ENCODE data around the gene ZNF366.

DNA sequence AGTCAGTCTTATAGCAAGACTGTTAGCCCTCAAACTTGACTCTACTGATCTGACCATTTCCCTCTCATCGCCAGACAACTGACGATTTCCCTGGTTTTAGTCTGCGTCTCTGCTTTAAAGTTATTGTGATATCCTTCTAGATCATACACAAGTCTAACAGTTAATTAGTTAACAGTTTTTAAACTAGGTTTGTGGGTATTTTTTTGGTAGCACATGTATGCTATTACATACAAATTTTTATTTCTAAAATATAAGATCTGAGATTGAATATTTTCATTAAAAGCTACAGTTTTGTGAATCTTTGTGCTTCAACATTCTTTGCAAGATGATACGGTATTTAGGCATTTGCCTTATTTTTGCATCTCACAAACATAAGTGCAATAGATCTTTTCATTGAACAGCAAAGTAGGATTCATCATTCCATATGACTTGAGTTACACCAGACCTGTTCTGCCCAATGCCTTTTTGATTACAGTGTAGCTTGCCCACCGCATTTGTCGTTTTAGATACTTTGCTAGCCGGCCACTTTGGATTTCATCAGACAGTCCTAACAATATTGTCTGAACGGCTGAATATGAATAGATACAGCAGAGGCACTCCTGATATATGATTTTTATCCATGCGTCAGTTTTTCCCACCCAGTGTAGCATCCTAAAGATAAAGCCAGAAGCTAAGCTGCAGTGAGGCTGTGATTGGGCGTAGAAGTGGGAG is 84.4 kb downstream of the PIK3R1 start:
- PRO-cap: no peak

DNA sequence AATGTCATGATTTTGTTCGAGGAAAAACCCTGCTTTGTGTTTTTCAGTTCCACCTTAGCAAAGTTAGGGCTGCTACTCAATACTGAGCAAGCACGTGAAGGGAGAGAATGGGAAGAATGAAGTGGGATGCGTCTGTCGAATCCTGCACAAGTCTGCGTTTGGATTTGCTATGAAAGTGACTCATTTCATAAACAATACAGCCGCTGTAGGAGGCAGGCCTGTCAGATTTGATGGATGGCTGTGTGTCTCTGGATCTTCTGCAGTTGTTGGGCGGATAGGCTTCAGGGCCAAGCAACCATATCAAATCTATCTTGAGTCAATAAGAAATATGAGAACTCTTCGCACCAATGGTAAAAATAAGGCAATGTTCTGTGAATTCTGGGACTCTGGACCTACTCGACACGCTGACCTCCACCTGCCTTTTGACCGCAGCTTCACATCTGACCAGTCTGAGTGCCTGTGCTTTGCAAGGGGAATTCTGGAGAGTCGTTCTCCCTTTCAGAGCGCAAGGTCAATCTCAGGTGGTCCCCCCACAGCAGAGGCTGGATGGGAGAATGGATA is 333.7 kb downstream of the PIK3R1 start:
- PRO-cap: no peak

DNA sequence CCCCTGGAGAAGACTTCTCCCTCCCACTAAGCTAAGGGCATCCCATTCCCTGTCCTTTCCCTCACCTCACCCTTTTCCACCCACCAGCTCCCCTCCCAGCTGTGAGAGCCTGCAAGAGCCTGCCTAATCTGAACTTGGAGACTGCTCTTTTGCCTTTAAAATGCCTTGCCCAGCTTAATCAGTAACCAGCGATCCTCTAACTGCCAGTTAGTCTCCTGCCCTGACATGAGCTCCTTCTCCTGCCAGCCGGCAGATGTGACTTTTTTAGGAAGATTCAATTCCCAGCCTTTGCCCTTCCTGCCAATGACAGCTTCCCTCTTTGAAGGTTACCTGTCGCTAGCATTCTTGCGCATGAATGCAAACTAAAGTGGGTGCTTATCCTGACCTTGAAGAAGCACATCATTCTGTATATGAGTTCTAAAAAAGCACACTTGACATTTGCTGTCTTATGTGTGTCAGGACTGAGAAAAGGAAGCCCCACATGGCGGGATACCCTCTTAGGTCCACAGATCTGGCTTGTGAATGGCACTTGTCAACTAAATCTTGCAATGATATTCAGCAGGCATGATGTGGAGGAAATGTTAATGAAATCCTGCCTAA is 411.3 kb upstream of the SLC30A5 start:
- PRO-cap: no peak

GRCh38 chr5:68953894-68954248 is 139.9 kb upstream of the SLC30A5 start:
- PRO-cap: no peak

- PRO-cap: no peak
Measured at GRCh38 chr5:69276439-69277195, 41.9 kb downstream of the CDK7 start.

DNA sequence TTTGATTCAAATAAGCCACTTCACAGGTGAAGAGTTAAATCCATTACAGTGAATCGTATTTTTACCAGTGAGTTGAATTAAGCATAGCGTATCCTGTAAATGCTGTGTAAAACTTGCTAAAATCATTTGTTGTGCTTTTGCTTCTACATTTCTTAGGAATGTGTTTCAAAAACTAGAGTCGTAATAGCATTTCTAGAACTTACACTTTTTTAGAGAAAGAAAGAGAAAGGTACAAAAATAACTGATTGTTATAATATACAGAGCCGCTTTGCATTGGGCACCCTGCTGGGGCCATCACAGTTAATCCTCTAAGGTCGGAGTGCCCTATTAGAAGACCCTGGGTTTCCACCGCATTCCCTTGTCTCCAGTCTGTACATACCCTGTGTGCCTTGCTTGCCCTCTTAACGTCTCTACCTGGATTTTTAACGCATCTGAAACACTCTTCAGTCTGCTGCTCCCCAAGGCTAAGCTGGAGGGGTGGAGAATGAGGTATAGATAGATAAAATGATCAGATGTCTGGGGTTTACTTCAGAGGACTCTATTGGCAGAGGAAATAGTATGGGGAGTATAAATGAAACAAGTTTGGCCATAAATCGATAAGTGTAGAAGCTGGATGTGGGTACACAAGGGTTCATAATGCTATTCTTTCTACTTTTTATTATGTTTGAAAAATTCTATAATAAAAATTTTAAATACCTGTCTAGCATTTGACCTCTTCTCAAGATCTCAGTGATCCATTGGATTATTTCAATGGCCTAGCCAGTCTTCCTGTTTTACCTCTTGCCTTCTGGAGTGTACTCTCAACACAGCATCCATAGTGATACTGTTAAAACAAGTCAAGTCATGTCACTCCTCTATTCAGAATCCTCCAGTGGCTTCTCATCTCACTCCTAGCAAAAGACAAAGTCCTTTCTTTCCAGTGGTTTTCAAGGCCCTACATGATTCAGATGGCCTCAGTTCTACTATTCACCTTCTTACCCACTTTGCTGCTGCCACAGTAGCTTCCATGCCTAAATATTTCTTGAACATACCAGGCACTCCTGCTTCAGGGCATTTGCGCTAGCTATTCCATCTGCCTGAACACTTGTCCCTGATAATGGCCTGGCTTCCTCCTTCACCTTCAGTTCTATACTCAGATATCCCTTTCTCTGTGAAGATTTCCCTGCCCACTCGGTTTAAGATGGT is 1.5 kb downstream of the MARVELD2 start:
- PRO-cap: no peak

- PRO-cap: no peak
Measured at GRCh38 chr5:69454341-69455270, 38.0 kb upstream of the OCLN start.

- PRO-cap: no peak
Measured at GRCh38 chr5:69502276-69503091, 9.9 kb downstream of the OCLN start.

- PRO-cap: no peak
Measured at GRCh38 chr5:71489311-71489725, 33.9 kb downstream of the BDP1 start.

DNA sequence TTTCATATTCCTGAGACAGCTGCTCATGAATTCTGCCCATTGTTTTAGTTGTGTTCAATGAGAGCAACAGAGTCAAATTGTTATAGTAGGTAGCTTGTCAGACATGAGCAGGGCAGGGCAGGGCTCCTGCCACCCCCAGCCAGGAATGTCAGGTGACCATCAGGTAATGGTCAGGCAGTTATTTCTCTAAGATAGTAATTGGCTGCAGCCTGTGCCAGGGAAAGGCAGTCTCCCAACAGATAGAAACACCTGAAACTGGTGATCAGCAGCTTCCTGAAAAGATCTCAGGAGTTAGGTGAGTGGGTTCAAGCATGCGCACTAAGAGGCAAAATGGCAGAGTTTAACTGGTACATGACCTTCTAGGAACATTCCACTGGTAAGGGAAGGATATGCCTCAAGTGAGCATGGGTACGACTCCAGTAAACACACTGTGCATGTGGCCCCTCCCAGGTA is 25.0 kb downstream of the CARTPT start:
- PRO-cap: no peak

- PRO-cap: no peak
Measured at GRCh38 chr5:71782851-71783432, 63.9 kb downstream of the CARTPT start.

GRCh38 chr5:71892024-71892269 is 172.9 kb downstream of the CARTPT start:
- PRO-cap: no peak

DNA sequence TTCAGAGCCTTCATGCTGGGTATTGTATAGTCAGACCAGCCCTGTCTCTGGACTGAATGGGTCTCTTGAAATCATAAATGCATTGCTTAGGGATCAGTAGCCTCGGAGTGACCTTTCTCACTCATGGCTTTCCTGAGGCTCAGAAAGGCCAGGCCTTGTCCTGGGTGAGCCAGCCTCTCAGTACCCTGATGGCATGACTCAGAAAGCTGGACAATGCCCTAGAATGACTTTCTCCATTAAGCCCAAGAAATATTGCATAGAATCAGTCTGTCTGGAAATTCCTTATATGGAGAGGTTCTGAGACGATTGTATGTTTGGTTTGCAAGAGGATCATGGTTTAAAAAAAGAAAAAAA is 34.1 kb downstream of the MAP1B start:
- PRO-cap: no peak

- PRO-cap: no peak
Measured at GRCh38 chr5:72238564-72239043, 81.4 kb downstream of the MRPS27 start.

GRCh38 chr5:72244658-72245140 is 75.3 kb downstream of the MRPS27 start:
- PRO-cap: no peak

DNA sequence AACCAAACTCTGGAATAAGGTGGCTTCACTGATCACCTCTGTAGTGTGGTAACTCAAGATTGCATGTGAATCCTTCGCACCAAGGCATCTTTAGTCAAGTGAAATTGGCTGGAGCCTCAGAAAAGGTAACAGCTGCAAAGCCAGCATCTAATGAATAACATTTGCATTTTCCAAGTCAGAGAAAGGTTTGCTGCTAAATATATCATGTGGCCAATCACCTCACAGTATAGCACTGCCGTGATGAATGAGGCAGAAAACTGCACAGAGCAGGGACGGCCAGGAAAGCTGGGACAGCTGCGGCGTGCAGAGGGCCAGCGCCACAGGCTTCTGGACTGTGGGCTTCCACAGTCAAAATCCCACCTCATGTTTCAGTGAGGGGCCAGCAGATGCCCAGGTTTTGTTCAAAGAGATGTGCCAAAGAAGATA is 18.5 kb downstream of the MRPS27 start:
- PRO-cap: bidirectional peak, plus-strand start at position 261 of the sequence, minus-strand start at position 68 of the sequence

DNA sequence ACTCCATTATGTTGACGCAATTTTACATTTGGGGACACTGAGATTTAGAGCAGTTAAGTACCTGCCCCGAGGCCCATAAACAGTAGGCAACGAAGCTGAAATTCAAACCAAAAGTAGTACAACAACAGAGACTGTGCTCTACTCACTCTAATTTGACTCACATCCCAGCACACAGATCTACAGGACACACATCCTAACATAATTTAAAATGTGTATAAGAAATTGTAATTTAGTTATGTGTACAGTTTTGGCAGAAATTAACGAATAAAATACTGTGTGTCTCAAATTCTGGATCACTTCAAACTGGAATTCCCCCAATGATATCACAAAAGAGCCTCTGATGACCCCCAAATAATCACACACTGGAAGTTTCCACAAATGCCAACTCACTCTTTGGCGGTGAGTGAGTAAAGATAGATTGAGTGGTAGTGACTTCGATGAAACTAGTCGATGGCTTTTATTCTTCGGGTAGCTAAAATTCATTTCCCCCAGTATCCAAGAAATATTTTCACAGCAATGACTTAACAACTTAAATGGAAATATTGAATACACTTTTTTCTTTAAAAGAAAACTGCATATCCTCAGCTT is 2.3 kb downstream of the ZNF366 start:
- PRO-cap: no peak

DNA sequence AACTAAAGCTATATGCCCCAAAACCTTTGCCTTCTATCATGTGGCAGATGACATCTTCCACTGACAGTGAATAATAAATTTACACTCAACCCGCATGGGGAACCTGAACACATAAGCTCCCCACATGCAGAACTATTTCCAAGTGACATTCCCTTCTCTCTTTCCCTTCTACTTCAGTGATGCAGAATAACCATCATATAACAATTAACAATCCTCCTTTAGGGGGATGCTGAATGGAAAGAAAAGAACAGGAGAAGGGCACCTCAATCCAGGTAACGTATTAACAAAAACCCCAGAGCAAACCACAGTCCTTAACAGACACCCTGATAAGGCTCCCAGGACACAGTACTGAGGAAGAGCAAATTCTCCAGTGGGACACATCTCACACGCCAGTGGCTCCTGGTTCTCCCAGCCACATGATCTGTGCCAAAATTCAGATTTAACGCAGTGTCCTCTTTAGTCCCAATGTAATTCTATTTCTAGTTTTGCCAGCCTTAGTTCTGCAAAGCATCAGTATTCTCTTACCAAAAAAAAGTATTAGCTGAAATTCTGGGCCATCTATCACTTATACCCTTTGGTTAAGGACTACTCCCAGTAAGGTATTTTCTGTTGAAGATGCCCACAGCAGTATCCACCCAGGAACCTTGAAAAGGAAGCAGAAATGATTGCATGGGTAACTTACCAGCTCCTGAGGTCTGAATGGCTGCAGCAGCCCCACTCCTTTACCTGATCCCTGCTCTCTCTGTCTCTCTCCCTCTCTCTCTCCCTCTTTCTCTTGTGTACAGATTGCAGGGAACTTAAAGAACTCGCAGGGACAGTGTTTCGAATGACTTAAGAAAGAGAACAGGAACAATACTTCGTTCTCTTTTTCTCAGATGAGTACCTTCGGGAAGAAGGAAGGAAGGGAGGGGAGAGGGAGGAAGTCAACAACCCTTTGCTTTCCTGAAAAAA is at the start of gene ZNF366:
Gene ZNF366, minus strand, starts transcription at position 842 of the 951 bp plus-strand sequence.
- PRO-cap: no peak

GRCh38 chr5:72508804-72509177 is 1.6 kb upstream of the ZNF366 start:
- PRO-cap: no peak

- PRO-cap: unidirectional peak, plus-strand start at chr5:73213929
Measured at GRCh38 chr5:73213246-73214081, 40.5 kb downstream of the TMEM174 start.

All from LUHMES (cell line).